Skeletal muscle satellite cell (primary cell): Measurements from ENCODE around the genes PABIR3, ETDC, SLC9A6, ADGRG4 and GPR101.

DNA sequence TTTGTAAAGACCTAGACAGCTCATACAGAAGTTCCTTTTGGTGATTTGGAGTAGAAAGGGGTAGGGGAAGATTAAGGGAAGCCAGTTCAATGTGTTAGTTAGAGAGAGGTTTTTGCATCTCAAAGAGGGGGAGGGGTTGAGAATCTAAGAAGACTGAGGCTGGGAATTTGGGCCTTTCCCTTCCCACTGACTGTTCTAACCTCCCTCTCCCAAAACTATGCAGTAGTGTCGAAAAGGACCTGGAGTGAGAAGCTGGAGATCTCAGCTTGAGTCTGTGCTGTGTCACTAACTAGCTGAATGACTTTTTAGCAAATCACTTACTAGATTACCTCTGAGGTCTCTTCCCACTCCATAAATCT, 55.7 kb upstream of the CCDC160 start:
- CAGE, long polyA plus RNA: no peak

- CAGE, long polyA plus RNA: no peak
These were observed 902 bp downstream of the HPRT1 start for GRCh38 chrX:134460944-134461190.

GRCh38 chrX:134537399-134538136, 77.6 kb downstream of the HPRT1 start:
- CAGE, long polyA plus RNA: no peak

- CAGE, long polyA plus RNA: no peak
These were observed at the start of gene PABIR3 for GRCh38 chrX:134806899-134807322. TSS of gene PABIR3 (plus strand) at chrX:134807237.

DNA sequence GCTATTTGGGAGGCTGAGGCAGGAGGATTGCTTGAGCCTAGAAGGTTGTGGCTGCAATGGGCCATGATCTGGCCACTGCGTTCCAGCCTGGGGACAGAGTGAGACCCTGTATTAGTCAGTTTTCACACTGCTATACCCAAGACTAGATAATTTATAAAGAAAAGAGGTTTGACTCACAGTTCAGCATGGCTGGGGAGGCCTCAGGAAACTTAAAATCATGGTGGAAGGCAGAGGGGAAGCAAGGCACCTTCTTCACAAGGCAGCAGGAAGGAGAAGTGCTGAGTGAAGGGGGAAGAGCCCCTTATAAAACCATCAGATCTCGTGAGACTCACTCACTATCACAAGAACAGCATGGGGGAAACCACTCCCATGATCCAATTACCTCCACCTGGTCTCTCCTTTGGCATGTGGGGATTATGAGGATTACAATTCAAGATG, 31.9 kb upstream of the MOSPD1 start:
- CAGE, long polyA plus RNA: no peak

DNA sequence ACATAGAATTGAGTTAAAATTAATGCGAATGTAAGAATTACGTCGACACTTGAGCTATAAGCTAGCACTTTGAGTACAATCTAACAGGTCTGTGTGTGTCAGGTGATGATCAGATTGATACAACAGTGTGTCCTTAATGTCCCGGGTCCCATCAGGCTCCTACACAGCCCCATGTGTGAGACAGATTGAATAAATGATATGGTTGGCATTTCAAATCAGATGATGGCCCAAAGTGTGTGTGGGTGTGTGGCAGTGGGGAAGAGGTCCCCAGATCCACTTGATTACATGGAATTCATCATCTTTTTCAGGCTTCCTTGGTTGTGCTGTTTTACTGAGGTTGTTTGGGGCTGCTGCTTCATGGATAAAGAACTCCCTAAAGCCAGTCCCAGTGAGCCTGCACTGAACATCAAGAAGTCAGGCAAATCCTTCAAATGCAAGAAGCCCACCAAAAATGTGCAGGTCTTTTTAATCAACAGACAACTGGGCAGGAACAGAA, at the start of gene ETDC:
Gene ETDC, plus strand, starts transcription at position 358 of the 496 bp plus-strand sequence.
- CAGE, long polyA plus RNA: no peak

- CAGE, long polyA plus RNA: no peak
These were observed 8.0 kb downstream of the ETDC start for GRCh38 chrX:135317080-135317799.

GRCh38 chrX:135985042-135986075, at the start of gene SLC9A6:
TSS of gene SLC9A6 (plus strand) at chrX:135985435.
- CAGE, long polyA plus RNA: start-site peak on the plus strand at chrX:135985433-135985482, 176 and 33 reads in 2 replicates

DNA sequence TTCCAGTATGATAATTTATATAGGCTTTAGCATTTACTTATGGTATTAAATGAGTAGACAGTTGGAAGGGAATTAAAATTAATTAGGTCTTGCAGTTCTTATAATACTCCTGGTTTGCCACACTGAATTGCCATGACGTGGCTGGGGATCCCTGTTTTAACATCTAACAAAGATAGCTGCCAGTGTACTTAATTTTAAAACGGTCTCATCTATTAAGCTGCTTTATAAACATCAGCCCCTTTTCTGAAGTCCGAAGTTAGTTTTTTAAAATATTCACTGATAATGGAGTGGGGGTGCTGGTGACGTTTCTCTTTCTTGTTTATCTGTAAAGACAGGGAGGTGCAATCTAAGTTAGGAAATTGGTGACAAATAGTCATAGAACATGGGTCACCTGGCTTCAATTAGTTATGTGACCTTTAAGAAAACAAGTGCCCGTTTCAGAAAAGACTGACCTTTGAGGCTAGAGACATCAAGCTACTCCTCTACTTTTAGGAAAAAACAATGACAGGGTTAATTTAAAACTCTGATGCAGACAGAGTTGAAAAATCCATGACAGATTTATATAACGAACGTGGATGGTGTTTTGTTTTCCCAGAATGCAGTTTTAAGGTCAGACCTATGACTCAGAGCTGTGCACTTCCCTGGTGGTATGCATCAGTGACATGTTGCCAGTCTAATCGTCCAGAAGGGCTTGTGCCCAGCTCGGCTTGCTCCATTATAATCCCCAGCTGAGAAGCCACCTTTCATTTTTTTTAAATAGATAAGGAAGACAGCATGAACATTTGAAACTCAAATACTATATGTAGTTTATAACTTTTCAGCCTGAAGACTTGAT, 11.4 kb upstream of the FHL1 start:
- CAGE, long polyA plus RNA: no peak

DNA sequence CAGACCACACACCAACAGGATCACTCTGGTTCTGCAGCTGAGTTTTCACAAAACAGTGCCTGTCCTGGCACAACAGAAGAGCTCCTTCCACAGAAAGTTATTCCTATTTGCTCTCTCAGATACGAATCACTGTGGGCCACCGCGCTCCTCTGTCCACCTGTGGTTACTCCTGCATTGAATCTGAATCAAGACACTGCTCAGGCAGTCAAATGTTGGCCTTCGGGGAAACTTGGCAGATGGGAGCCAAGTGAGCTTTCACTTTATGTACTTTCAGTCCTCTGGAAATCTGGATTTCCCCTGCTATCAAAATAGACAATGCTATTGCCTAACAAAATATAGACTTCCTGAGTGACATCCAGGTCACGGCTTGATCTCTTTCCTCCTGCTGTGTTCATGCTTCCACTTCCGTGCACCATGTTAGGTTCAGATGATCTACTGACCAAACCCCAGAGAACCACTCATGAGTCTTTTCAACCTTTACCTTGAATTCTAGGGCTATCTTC, 5.7 kb upstream of the FHL1 start:
- CAGE, long polyA plus RNA: no peak

GRCh38 chrX:136209125-136209931, 12.5 kb downstream of the FHL1 start:
- CAGE, long polyA plus RNA: no peak

- CAGE, long polyA plus RNA: no peak
These were observed at the start of gene ADGRG4 for GRCh38 chrX:136300580-136301106. TSS of gene ADGRG4 (plus strand) at chrX:136300963.

GRCh38 chrX:136781597-136781985, 859 bp upstream of the ARHGEF6 start:
- CAGE, long polyA plus RNA: no peak

DNA sequence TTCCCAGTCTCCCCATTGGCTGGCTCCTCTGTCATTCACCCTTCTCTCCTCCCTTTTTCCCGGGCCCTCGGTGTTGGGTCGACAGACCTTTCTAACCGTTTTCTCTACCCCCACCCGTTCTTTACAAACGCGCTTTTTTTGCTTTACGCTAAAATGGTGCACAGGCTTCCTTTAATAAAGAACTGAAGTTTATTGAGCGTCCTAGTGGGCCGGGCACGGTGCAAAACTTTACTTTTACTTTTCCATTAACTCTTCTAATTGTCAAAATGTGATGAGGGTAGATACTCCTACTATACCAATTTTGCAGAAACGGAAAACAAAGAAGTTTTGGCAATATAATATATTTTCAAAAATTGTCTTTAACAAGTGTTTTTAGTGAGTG, 298 bp upstream of the RBMX start:
- CAGE, long polyA plus RNA: no peak

DNA sequence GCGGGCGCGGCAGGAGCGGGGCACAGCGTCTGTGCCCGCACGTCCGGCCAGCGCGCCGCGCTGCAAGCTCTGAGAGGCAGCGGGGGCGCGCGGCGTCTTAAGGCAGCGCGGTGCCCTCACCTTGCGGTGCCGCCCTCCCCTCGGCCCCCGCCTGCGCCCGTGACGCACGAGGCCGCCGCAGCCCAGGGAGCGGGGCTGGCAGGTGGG, at the start of gene GPR101:
Gene GPR101, minus strand, starts transcription at position 71 of the 207 bp plus-strand sequence.
- CAGE, long polyA plus RNA: no peak

DNA sequence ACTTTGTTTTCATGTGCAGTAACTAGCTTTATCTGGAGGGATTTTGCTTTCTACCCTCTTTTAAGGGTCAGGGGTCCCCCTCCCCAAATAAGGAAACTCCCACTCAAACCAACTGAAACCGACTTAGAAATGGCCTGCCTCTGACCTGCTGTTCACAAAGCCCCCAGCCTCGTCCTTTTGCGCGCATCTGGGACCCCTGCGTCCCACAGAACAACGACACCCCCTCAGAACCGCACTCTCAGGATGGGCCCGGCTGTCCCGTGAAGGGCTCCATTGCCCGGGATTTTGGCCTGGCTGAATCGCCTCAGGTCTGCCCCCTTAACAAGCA, 2.7 kb upstream of the ZIC3 start:
- CAGE, long polyA plus RNA: no peak

DNA sequence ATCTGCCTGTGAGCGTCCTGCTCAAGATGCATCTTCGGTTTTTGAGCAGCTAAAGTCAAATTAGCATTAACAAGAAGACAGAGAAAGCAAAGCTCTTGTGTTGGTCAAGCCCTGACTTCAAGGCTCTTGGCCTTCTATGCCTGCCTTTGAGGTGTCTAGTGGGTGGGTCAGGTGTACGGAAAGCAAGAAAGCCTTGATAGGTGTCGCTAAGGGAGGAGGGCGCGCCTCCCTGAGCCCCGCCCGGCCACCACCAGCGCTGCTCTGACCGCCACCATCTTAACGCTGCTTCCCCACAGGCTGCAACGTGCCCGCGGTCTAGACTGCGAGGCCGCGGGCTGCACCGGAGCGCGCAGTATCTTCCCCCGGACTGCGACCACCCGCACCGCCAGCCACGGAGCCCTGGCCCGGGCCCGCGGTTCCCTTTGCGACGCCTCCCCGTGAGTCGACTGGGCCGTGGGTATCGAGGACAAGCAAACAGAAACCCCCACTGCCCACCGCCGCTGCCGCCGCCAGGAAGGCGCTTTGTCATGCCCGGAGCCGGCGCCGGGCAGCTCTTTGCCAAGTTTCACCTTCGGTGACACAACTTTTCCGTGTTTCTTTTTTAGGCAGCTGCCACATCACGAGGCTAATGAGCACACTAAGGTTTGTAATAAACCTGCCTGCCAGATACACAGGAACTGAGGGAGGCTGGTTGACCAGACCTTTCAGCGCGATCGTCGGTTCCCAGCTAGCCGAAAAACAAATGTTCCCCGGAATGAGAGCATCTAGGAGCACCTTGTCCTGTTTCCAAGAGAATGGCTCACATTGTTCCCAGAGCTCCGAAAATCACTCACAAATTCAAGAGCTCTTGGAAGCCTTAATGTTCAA, 335.8 kb upstream of the F9 start:
- CAGE, long polyA plus RNA: no peak

GRCh38 chrX:139213169-139213819, 317.2 kb upstream of the F9 start:
- CAGE, long polyA plus RNA: no peak

GRCh38 chrX:139341893-139342269, 188.7 kb upstream of the F9 start:
- CAGE, long polyA plus RNA: no peak

- CAGE, long polyA plus RNA: no peak
These were observed 83.8 kb upstream of the F9 start for GRCh38 chrX:139446788-139447116.